H7 (cell line): Measurements from ENCODE around the genes OR6C65, OR2AP1, PYM1, RAB5B, SUOX and NABP2.

- RAMPAGE, long total RNA = no peak
These were observed 988 bp downstream of the TESPA1 start for GRCh38 chr12:54983474-54984074.

DNA sequence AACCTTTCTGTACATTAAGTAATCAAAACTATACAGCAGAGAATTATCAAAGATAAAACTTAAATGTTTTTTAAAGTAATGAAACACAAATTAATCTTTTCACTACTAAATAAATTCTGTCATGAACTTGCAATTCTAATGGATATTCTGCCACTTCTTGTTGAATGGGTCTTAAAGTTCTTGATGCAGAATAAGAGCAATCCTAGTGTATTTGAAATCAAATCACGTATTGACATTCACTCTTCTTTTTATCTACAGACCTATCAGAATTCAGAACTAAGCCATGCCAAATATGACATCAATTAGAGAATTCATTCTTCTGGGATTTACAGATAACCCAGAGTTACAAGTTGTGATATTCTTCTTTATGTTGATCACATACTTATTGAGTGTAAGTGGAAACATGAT, at the start of gene OR6C65:
TSS of gene OR6C65 (plus strand) at position 284 of the 408 bp plus-strand sequence.
- RAMPAGE, long total RNA = no peak

DNA sequence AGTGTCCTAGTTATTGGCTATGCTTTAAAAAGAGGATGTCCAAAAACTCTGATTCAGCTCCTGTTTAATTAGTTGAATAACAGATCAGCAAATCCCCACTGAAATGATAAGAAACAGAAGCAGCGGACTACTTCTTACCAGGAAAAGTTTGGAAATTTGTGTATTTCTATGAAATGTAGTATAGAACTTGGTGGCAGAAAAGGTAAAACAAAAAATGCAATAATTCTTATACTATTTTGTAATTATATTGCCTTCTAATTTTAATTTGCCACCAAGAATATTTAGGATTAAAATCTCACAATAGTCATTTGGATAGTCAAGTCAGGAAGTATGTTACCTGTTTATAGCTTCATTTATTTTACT, at the start of gene OR2AP1:
TSS of gene OR2AP1 (plus strand) at position 276 of the 363 bp plus-strand sequence.
- RAMPAGE, long total RNA = no peak

DNA sequence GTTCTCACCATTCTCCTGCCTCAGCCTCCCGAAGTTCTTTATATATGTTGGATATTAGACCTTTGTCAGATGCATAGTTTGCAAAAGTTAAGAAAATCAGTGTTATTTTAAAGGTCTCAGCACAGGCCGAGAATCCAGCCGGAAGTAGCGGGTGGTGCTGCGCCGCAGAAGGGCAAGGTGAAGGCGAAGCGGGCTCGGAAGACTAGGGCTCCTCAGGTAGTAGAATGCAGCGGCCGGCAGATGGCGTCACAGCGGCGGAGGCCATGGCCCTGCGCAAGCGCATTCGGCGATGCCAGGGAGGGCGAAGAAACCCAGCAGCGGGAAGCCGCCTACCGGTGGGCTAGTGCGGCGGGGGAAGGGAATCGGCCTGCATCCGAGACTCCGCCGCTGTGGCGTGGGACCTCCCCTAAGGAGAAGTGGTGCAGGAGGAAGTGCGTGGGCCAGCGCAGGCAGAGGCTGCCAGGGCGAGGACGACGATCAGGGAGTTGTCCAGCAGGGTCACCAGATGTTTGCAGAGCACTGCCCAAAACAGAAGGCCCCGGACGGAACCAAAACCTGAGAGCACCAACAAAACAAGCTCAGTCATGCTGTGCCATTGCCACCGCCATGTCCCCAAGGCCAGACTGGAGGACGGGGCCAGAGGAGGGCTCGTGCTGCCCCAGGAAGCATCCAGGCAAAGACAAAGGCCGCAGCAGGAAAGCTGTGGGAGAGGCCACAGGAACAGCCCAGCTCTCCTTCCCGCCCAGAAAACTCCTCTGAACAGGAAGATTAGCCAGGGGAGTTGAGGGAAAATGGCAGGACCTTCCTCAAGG, 9.6 kb downstream of the OR10P1 start:
- RAMPAGE, long total RNA = no peak

DNA sequence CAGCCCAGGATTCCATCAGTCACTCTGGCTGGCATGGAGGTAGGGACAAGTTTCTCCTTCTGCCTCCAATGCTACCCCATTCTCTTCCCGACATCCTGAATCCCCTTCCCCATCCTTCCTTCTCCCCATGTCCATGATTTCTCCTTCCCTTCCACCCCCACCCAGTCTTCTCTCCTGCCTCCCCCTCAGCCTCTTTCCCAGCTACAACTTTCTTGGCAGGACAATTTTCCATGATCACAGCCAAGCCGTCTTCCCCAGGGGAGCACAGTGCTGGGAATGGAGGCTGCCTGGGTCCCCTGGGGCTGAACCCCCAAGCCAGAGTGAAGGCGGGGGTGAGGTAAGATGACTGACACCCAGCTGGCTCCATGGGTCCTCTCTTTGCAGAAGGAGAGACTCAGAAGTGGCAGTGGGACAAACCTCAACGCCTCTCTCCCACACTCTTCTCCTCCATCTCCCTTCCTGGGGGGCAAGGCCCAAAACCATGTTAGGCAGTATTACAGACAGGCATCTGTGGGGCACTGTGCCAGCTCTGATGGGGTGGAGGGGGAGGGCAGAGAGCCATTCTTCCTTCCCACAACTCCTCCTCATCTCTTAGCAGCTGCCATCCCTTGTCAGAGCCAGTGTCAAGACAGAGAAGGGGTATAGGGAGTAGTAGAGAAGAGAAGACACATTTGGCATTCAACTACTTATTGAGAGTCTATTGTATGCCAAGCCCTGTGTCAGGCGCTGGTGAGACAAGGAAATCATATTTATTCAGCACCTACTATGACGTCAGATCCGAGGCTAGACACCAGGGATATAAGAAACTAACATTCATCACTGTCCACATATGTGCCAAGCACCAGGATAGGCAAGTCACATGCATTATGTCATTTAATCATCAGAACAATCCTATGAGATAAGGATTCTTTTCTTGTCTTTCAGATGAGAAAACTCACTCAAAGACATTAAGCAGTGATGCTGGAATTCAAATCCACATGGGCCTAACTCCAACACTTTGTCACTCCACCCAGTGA, 3.6 kb downstream of the ITGA7 start:
- RAMPAGE, long total RNA = no peak

DNA sequence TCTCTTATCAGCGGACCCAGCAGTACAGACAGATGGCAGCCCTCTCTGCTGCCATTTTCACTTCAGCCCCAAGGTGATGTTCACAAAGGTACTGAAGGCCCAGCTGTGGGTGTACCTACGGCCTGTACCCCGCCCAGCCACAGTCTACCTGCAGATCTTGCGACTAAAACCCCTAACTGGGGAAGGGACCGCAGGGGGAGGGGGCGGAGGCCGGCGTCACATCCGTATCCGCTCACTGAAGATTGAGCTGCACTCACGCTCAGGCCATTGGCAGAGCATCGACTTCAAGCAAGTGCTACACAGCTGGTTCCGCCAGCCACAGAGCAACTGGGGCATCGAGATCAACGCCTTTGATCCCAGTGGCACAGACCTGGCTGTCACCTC, 5.6 kb downstream of the GDF11 start:
- RAMPAGE, long total RNA = no peak

DNA sequence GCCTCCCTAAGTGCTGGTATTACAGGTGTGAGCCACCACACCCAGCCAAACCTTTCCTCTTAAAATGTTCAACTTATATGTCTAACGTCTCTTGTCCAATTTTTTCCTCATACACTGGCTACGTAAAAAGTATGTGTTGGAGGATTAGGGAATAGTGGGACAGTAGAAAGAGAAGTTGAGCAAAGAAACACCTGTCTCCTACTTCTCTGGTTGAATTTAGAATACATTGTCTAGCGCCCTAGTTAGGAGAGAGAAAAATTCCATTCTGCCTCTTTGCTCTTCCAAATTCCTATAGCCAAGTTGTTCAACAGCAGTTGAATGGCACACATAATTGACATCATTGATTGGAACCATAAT, 34.7 kb downstream of the GDF11 start:
- RAMPAGE, long total RNA = no peak

DNA sequence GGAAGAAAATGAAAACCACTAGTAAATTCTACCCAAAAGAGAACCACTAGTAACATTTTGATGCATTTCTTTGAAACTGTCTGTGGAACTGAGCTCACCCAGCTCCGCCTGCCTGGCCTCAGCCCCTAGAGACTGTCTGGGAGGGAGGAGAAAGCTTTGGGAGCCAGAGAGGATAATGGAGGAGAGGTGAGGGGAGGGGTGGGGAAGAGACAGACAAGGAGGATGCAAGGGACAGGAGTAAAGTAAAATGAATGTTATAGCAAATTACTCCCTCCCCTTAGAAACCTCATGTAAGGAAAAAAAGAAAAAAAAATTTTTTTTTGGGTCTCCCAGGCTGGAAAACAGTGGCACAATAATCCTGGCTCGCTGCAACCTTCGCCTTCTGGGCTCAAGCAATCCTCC, 3.1 kb upstream of the MMP19 start:
- RAMPAGE, long total RNA = no peak

- RAMPAGE, long total RNA = start-site peak on the minus strand at chr12:55927874-55927908, 702 reads
These were observed at the start of gene PYM1 for GRCh38 chr12:55927614-55928390. Gene PYM1 (minus strand): TSS chr12:55927894.

GRCh38 chr12:55973891-55974750, at the start of gene RAB5B:
Gene RAB5B (plus strand): TSS chr12:55974078.
- RAMPAGE, long total RNA = start-site peak on the plus strand at chr12:55974035-55974138, 40 reads

DNA sequence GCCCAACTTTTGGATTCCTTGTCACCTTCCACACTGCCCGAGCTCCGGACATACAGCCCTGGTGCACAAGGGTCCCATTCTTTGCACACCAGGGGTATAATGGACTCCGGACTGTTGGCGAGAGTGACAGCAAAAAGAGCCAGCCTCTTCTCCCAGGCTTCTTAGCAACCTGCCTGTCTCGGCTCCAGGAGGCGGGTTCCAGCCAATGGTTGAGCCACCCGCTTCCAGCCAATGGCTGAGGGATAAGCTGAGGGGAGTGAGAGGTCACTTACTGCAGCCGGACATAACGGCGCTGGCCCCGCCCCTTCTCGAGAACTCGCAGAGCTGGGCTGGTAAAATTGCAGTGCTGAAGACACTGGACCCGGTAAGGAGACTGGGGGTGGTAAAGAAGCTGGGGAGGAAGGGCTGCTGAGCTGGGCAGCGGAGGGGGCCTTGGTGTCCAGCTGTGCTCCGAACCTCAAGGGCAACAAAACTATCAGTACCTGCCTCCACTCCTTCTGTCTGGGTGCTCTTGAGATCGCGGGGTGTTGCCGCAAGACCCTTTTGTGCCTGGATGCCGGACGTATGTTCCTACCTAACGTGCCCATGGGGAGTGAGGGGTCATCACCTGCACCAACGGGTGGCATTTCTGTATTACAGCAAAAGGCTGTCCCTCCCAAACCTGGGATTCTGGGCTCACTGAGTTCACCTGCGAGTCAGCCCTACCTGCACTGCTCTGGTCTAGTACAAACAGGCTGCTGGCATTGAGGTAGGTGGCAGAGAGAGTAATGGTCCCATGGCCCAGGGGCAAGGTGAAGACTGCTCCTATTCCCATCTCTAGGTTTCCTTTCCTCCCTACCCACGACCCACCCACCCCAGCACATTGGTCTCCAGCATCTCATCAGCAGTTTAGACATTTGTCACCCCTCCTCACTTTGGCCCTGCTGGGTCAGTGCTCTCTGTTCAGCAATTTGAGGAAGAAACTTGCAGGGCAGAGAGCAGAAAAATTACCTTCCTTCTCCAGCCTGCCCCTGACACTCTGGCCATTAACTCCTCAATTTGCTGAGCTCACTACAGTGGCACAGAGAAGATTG, at the start of gene SUOX:
TSS of gene SUOX (plus strand) at position 301 of the 1,073 bp plus-strand sequence.
- RAMPAGE, long total RNA = start-site peak on the plus strand centred at position 322 of the sequence, 50 bp wide, 127 reads

DNA sequence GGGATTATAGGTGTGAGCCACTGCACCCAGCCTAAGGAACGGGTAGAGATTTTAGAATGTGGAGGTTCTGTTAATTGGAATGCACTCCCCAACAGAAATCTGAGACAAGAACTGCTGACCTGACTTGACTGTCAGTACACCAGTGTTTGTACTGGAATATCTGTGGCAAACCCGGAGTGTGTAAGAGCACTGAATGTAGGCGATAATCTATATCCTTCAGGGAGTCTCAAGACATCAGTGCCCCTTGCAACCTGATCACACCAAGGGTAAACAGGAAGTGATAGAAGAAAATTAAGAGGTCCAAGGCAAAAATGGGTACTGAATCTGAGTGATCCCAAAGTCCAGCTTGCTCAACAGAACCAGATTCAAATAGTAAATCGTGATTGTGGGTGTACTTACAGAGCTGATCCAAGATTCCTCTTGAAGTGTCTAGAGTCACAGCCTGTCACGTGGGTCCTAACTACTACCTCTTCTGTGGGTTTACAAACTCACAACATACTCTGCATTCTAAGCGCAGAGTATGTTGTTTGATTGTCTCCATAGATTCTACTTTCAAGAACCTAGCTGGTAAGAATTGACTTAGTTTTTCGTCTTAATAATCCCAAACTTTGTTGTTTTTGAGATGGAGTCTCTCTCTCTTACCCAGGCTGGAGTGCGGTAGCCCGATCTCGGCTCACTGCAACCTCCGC, 3.8 kb downstream of the RPS26 start:
- RAMPAGE, long total RNA = no peak

DNA sequence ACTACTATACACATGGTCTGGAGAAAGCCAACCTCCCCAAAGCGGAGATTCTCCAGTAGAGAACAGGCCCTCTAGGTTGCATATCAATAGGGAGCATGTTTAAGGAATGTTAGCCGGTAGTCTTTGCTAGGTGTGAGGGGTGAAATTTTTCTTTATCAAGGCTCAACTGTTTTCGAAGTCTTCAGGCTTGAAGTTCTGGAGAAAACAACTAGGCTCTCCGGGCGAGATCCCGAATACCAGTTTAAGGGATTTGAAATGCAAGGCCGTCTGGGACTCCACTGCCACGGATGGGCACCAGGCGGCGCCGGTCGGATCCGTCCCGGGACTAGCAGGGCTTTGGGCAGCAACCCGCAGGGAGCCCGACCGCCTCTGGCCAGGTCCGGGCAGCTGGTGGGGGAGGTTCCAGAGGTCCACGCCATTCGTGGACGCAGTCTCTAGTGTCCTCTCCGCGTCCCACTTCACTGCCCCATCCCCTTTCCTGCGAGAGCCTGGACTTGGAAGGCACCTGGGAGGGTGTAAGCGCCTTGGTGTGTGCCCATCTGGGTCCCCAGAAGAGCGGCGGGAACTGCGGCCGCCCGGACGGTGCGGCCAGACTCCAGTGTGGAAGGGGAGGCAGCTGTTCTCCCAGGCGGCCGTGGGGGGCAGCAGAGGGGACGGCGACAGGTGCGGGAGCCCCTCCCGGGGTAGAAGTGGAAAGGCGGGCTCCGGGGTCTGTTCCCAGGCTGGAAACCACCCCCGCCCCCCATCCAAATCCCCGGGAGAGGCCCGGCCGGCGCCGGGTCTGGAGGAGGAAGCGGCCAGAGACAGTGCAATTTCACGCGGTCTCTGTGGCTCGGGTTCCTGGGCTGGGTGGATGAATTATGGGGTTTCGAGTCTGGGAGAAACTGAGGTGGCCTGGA, 925 bp upstream of the ERBB3 start:
- RAMPAGE, long total RNA = no peak

DNA sequence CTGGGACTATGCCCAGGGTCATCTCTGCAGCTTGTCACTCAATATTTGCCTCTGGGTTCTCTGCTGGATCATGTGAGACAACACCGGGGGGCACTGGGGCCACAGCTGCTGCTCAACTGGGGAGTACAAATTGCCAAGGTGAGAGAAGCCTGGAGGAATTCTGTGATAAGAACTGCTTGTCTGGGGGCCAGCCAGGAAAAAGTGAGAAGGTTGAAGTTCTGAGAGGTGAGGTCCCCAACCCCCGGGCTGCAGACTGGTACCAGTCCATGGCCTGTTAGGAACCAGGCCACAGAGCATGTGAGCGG, 7.3 kb upstream of the PA2G4 start:
- RAMPAGE, long total RNA = no peak

DNA sequence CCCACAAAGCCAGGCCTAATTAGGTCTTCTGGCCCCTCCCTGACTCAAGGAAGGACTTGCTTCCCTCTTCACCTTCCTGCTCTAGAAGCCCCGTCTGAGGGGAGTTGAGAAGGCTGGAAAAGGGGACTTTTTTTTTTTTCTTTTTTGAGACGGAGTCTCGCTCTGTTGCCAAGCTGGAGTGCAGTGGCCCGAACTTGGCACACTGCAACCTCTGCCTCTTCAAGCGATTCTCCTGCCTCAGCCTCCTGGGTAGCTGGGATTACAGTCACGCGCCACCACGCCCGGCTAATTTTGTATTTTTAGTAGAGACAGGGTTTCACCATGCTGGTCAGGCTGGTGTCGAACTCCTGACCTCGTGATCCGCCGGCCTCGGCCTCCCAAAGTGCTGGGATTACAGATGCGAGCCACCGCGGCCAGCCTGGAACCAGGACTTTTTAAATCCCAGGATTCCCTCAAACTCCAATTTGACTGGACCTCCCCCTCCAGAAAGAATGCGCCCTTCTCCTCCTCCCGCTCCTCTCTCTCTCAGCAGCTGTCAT, 1.8 kb downstream of the ESYT1 start:
- RAMPAGE, long total RNA = no peak

- RAMPAGE, long total RNA = no peak
These were observed 5.2 kb downstream of the MYL6 start for GRCh38 chr12:56163255-56163909.

- RAMPAGE, long total RNA = start-site peak on the plus strand at chr12:56224332-56224440, 86 reads
These were observed at the start of gene NABP2 for GRCh38 chr12:56223946-56224791. Gene NABP2 (plus strand): TSS chr12:56224342.

- RAMPAGE, long total RNA = no peak
These were observed 1.6 kb downstream of the ANKRD52 start for GRCh38 chr12:56256551-56257014.

DNA sequence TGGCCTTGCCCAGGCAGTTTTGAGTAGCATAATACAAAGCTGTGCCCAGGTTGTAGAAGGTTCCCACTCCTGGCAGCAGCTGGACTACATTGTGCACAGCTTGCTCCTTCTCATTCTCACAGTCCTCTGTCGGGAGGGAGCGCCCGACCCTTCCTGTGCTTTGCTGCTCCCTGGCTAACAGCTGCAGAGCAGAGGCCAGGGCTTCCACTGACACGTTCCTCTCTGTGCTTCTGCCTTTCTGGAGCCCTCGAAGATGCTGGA, 1.2 kb downstream of the APOF start:
- RAMPAGE, long total RNA = no peak

DNA sequence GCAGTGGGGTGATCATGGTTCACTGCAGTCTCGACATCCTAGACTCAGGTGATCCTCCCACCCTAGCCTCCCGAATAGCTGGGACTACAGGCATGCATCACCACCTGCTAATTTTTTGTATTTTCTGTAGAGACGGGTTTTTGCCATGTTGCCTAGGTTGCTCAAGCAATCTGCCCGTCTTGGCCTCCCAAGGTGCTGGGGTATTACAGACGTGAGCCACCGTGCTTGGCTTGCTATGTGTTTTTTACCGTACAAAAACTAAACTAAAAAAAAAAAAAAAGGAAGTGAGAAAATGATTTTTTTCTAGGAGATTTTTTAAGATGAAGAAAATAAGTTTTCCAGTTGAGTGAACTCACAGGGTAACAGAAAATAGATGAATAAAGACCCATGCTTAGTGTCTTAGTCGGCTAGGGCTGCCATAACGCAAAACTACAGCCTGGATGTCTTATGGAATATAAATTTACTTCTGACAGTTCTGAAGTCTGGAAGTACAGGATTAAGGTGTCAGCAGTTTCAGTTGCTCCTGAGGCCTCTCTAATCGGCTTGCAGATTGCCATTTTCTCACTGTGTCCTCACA, 13.2 kb upstream of the APOF start:
- RAMPAGE, long total RNA = no peak